Right ventricle myocardium (tissue), 1 donor: Measurements from ENCODE around the gene PLXDC2.

DNA sequence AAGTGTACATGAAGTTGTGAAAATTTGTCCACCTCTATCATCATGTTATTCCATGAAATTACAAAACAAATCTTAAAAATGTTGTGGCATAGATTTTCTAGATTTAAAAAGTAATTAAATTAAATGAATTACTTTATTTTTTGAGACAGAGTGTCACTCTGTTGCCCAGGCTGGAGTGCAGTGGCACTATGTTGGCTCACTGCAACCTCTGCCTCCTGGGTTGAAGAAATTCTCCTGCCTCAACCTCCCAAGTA lies 4.7 kb downstream of the VIM start:
- PRO-cap, 2 experiments = no peak in any of the 2 experiments

DNA sequence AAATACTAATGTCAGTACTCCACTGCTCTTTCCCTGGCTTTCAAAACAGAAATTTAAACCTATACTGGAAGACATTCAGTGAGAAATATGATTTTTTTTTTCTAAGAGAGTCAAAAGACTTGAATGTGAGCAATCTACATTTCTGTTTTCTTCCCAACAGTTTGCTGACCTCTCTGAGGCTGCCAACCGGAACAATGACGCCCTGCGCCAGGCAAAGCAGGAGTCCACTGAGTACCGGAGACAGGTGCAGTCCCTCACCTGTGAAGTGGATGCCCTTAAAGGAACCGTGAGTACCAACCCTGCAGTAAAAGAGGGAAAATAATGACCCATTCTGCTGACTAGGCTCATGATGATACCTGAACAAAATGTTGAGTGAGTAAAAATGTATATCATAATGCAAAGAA lies 6.5 kb downstream of the VIM start:
- PRO-cap, 2 experiments = no peak in any of the 2 experiments

GRCh38 chr10:17645888-17646364 lies 2.0 kb downstream of the STAM start:
- PRO-cap, 2 experiments = no peak in any of the 2 experiments

- PRO-cap, 2 experiments = no peak in any of the 2 experiments
These were observed 52.6 kb upstream of the TMEM236 start for GRCh38 chr10:17699423-17699776.

- PRO-cap, 2 experiments = no peak in any of the 2 experiments
These were observed 7.5 kb upstream of the TMEM236 start for GRCh38 chr10:17744244-17745178.

GRCh38 chr10:17756723-17757542 lies 4.9 kb downstream of the TMEM236 start:
- PRO-cap, 2 experiments = no peak in any of the 2 experiments

DNA sequence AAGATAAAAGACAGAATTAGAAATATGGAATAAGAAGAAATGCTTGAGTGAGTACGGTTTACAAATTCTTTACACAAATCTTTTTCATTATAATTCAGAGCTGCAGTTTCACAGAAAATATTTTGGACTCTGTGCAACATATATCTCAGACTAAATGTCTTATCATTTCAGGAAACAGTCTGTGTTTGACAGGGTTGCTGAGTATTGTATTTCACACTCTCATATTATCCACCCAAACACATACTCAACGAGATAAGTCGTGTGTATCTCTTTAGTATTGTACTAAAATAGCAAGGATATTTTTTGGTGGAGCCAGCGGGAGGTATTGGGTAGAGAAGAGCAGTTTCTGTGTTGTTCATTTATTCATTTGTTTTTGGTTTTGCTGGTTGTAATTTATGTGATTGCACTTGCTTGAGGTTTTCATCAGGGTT lies 39.0 kb upstream of the SLC39A12 start:
- PRO-cap, 2 experiments = peak in 2 of 2 experiments; most common plus-strand start position 306 of the sequence (in 1)

DNA sequence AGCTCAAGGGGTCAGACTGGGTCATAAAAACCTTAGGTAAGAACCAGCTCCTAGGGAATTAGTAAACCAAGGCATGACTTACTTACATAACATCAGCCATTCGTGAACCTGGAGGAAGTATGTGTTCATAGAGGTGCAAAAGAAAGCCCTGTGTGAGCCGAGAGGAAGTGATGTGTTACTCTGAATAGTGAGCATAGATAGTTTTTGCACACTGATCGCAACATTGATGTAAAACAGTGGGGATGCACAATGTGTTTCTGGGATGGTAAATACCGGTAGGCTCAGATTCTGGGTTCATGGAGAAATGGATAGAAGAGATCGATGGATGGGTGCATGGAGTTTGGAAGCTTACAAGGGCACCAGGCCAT lies 22.4 kb downstream of the CACNB2 start:
- PRO-cap, 2 experiments = no peak in any of the 2 experiments

- PRO-cap, 2 experiments = no peak in any of the 2 experiments
These were observed 74.9 kb downstream of the CACNB2 start for GRCh38 chr10:18215174-18215435.

- PRO-cap, 2 experiments = no peak in any of the 2 experiments
These were observed 1.9 kb downstream of the NSUN6 start for GRCh38 chr10:18649348-18649926.

GRCh38 chr10:19815143-19815752 lies 984 bp upstream of the PLXDC2 start:
- PRO-cap, 2 experiments = no peak in any of the 2 experiments

- PRO-cap, 2 experiments = no peak in any of the 2 experiments
These were observed 552 bp upstream of the PLXDC2 start for GRCh38 chr10:19815753-19816006.

DNA sequence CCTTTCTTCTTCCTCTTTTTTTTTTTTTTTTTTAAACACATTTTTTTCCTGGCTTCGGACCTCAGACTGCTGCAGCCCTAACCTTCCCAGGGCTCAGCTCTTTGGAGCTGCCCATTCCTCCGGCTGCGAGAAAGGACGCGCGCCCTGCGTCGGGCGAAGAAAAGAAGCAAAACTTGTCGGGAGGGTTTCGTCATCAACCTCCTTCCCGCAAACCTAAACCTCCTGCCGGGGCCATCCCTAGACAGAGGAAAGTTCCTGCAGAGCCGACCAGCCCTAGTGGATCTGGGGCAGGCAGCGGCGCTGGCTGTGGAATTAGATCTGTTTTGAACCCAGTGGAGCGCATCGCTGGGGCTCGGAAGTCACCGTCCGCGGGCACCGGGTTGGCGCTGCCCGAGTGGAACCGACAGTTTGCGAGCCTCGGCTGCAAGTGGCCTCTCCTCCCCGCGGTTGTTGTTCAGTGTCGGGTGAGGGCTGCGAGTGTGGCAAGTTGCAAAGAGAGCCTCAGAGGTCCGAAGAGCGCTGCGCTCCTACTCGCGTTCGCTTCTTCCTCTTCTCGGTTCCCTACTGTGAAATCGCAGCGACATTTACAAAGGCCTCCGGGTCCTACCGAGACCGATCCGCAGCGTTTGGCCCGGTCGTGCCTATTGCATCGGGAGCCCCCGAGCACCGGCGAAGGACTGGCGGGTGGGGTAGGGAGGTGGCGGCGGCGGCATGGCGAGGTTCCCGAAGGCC lies at the start of gene PLXDC2:
TSS of gene PLXDC2 (plus strand) at position 64 of the 732 bp plus-strand sequence.
- PRO-cap, 2 experiments = peak in 1 of 2 experiments; most common plus-strand start position 244 of the sequence (in 1); most common minus-strand start position 429 of the sequence (in 1)

DNA sequence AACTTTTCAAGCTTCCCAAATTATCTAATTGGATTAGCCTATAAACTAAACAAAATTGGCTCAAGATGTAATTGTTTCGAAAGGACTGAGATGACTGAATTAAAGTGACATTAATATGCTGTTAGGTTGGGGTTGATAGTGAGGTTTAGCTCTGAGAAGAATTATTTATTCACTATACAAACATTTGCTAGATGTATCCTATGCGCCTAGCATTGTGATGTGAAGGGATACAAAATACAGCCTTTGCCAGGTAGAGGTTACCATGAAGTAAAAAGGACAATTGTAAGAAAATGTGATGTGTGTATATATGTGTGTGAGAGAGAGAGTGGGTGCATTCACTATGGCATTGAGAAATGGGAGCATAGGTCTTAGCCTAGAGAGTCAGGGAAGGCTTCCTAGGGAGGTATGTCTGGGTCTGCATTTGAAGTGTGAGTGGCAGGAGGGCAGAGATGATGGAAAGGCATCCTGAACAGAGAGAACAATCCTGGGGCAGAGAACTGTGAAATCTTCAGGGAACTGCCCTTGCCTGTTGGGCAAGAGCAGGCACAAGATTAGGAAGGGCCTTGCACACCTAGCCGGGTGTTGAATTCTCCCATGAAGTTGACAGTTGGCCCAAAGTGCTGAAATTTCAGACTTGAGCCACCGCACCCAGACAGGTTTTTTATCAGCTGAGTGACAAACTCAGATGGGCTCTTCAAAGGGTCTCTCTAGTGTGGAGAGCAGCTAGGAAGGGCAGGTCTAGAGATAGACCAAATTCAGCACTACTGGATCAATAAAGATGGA lies 18.5 kb downstream of the PLXDC2 start:
- PRO-cap, 2 experiments = no peak in any of the 2 experiments

GRCh38 chr10:19843222-19843685 lies 27.0 kb downstream of the PLXDC2 start:
- PRO-cap, 2 experiments = no peak in any of the 2 experiments

DNA sequence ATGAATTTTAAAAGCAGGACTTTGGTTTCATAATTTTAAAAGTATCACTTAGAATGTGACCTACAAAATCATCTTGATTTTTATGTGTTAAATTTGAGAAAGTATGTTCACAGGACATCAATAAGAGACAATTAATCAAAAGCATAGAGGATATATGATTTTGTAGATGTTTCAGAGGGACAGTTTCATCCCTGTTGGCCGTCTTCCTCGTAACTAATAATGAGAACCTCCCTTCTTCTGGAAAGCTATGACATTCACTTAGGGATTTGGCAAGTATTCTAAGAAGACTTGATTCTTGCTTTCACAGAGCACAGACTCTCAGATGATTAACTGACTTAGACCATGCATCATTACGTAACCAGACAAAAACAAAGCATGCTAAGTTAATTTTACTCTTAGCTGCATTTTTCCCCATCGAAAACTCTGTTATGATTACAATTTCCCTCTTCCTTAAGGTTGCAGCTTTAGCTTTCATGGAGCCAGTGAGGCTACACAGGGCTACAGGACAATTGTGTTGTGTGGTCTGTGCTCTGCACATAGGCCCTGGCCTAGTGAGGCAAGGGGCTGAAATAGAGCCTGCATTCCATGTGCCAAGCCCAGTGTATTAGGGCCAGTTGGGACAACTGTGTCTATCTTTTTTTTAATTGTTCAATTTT lies 105.1 kb downstream of the PLXDC2 start:
- PRO-cap, 2 experiments = no peak in any of the 2 experiments

DNA sequence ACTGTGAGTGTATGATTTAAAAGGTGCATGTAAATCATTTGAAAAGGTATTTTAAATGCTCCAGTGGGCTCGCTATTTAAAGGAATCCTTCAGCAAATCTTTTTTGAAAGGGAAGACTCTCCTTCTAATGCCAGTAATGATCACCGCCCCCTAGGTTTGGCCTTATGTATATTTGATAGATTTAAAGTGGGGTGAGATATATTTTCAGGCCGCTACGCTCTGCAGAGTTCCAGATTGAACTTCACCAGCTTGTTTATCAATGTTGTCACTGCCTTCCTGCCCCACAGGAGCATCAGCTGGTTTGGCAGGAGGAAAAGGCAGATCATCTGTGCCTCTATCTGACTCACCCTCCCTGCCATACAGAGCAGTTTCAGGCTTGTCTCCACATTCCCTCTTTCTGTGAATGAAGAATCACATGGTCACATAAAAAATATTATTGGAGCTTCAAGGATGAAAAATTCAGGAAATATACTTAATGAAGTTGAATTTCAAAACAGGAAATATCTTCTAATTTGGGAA lies 115.3 kb downstream of the PLXDC2 start:
- PRO-cap, 2 experiments = no peak in any of the 2 experiments

- PRO-cap, 2 experiments = no peak in any of the 2 experiments
These were observed 189.3 kb downstream of the PLXDC2 start for GRCh38 chr10:20005256-20006177.

DNA sequence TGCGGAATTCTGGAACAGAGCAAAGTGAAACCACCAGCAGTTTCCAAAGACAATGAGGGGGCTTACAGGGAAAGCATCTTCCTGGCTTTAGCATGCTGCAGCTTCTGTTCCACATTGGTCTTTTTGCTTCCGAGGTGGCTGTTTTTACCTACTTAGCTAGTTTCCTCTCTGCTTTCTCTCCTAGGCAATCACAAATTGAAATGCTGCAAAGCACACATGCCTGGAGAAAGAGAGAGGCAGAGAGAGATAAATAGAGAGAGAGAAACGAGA lies 200.6 kb downstream of the PLXDC2 start:
- PRO-cap, 2 experiments = no peak in any of the 2 experiments

- PRO-cap, 2 experiments = no peak in any of the 2 experiments
These were observed 345.6 kb downstream of the PLXDC2 start for GRCh38 chr10:20161805-20162233.